Measurements from ENCODE around the genes BFAR and ABCC1.

GRCh38 chr16:14223110-14223798, 152.1 kb downstream of the MRTFB start:
- PRO-cap: no peak

DNA sequence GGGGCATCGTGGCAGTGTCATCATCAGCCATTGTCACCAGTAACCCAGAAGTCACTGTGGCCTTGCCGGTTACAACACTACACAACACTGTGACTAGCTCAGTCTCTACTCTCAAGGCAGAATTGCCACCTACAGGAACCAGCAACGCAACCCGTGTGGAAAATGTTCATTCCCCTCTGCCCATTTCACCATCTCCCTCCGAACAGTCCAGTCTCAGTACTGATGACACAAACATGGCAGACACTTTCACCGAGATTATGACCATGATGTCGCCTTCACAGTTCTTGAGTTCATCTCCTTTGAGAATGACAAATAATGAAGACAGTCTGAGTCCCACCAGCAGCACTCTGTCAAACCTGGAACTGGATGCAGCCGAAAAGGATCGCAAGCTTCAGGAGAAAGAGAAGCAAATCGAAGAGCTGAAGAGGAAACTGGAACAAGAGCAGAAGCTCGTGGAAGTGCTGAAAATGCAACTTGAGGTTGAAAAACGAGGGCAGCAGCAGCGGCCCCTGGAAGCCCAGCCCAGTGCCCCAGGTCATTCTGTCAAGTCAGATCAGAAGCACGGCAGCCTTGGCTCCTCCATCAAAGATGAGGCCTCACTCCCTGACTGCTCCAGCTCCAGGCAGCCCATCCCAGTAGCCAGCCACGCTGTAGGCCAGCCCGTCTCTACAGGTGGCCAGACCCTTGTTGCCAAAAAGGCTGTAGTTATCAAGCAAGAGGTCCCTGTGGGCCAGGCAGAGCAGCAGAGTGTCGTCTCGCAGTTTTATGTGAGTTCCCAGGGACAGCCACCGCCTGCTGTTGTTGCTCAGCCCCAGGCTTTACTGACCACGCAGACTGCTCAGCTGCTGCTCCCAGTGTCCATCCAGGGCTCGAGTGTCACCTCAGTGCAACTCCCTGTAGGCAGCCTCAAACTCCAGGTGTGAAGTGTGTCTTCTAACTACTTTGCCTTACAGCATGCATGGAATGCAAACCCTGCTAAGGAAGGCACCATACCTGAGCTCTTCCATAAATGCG, 175.8 kb downstream of the MRTFB start:
- PRO-cap: no peak

GRCh38 chr16:14399894-14400395, 230.1 kb downstream of the PARN start:
- PRO-cap: no peak

DNA sequence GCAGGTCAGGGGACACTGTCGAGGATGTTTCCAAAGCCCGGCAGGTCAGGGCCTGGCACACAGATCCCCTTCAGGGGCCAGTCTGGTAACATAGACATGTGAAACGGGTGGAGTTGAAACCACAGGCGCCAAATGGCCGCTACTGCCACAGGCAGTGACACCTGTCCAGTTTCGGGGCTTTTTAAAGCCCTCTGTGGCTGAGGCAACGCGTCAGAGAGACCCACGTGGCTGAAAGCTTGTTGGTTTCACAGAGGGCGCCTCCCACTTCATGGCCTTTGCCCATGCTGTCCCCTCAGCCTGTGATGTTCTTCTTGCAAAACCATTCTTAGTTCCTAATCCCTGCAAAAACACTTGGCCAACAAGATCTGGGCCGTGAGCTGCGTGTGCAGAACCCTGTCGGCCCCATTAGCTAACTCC, 224.0 kb downstream of the PARN start:
- PRO-cap: no peak

- PRO-cap: no peak
Observed at GRCh38 chr16:14560417-14560805, 69.6 kb downstream of the PARN start.

GRCh38 chr16:14609819-14610297, 20.2 kb downstream of the PARN start:
- PRO-cap: no peak

DNA sequence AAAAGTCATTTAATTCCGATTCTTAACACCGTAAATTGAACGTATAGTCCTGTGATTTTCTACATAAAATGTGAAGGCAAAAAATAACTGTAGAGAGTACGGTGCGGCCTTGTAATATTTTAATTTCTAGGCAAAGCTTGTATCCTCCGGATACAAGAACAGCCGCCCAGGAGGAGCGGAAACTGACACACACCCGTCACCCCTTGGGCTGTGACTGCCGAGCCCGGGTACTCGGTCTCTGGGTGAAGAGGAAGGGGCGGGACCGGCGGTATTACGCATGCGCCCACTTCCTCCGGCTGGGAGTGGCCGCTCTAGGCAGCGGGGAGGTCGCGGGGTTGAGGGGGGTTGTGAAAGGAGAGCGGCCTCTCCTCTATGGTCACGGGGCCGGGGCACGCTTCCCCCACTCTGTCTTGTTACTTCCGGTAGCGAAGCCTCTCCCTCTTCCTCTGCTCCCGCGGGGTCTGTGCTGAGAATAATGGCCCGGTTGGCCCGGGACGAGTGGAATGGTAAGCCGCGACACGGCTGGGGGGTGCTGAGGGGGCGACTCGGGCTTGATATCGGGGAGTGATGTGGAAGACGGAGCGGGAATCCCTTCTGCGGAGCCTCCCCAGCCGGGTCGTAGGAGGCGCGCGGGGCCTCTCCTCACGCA, at the start of gene BFAR:
BFAR (plus strand) TSS at position 439 of the 649 bp plus-strand sequence.
- PRO-cap: bidirectional peak, plus-strand start at position 480 of the sequence, minus-strand start at position 216 of the sequence

DNA sequence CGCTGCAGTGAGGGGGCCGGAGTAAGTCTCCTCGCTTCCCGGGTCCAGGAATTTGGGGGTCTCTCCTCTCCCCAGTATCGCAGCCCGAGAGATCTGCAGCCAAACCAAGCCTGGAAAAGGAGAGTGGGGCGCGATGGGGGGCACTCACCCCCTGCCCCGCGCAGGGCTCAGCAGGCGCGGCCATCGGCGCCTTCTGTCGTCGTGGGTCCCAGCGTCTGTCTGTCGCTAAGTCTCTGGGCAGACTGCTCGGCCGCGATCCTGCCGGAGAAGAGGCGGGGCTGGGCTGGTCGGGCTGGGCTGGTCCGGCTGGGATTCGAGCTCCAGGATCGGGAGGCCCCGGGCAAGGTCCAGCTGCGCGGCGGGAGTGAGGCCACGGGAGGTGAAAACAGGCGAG, 9.0 kb upstream of the NOMO1 start:
- PRO-cap: no peak

GRCh38 chr16:15029479-15030349, 26.2 kb downstream of the NTAN1 start:
- PRO-cap: no peak

DNA sequence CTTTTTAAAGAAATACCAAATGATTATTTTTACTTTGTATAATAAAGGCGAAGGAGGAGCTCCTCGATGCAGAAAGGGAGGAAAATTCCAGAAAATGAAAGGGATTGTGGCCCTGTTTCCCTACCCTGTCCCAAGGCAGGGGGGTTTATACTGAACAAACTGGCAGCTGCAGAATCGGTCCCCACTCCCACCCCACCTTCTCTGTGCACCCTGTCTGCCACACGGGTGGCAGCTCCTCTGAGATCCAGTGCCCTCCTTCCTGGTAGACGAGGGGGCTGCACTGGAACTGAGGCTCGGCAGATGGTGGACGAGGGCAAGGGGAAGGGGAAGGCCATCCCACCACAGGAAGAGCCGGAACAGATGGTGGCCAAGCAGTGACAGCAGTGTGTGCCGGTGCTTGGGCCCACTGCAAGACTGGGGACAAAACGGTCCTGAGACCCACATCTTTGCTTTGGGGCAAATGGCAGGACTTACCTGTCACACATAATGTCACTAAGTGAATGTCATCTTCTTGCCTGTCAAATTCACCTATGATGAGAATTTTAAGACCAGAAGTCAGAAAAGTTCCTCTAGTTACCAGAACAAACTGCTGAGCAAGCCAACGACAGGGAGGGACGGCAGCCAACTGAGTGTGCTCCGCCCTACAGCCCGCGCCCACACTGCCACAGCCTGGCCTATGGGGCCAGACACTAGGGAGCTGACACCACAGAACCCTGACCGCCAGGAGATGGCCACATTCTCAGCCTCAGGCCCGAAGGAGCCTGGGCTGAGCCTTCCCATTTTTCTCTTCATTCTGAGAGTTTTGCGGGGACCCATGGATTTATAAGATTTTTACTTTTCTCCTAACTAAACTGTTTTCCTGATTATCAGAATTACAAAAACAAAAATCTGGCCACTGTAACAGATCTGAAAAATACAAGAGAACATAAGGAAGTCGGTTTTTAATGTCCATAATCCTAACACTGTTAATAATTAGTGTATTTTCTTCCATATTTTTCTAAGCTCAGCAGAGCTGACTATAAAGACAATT, 14.4 kb downstream of the NTAN1 start:
- PRO-cap: no peak

DNA sequence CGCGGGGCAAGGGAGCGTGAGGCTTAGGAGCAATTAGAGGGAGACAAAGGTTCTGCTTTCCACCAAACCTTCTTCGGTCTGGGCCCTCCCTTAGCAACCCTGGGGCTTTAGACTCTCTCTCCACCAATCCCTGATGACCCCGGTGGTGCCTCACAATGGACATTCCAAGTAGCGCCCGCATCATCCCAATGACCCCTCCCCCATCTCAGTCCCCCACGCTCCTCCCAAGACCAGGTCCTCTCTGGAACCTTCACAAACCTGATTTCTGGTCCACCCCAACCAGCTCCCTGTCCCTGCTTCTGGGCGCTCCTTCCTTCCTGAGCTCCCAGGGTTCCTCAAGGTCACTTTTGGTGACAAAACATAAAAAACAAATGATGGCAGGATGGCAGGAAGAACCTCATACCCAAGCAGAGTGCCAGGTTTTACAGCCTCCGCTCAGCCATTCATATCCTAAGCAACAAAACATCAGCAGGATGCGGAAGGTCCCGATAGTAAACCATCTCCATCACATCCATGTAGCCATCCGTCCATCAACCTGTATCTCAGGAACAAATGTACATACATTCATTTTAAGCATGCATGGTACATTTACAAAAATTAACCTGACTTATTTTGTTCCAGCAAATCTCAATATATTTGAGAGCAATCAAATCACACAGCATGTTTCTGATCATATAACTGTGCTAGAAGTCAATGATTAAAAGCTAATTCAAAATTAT, 29.1 kb upstream of the RRN3 start:
- PRO-cap: no peak

- PRO-cap: no peak
Observed at GRCh38 chr16:15489426-15489899, 55.1 kb downstream of the BMERB1 start.

- PRO-cap: no peak
Observed at GRCh38 chr16:15672274-15672593, 22.2 kb downstream of the NDE1 start.

DNA sequence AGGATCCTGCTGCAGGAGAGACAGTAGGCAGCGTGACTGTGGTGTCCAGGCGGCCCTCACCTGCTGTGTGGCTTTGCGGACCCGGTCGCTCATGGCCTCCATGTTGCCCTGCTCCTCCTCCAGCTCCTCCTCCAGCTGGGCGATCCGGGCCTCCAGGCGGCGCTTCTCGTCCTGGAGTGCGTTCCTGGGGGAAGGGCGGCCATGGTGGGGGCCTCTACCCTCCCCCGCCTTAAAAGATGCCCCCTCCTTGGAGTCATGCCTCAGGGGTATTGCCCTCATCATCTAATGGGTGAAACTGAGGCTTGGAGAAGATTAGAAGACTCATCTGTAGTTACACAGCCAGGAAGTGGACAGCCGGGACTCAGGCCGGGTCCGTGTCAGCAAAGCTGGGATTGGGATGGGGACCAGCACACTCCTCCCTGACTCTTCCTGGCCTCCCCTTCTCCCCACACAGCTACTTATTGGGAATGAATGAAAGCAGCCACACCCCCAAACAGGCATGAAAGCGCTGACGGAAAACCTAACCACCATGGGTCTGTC, 68.3 kb downstream of the NDE1 start:
- PRO-cap: no peak

- PRO-cap: no peak
Observed at GRCh38 chr16:15720727-15721165, 70.7 kb downstream of the NDE1 start.

GRCh38 chr16:15847617-15847872, 9.3 kb downstream of the MYH11 start:
- PRO-cap: no peak

GRCh38 chr16:15949014-15950055, at the start of gene ABCC1:
ABCC1 (plus strand) TSS chr16:15949616.
- PRO-cap: bidirectional peak, plus-strand start at chr16:15949586, minus-strand start at chr16:15949512; bidirectional peak, plus-strand start at chr16:15949992, minus-strand start at chr16:15949901

DNA sequence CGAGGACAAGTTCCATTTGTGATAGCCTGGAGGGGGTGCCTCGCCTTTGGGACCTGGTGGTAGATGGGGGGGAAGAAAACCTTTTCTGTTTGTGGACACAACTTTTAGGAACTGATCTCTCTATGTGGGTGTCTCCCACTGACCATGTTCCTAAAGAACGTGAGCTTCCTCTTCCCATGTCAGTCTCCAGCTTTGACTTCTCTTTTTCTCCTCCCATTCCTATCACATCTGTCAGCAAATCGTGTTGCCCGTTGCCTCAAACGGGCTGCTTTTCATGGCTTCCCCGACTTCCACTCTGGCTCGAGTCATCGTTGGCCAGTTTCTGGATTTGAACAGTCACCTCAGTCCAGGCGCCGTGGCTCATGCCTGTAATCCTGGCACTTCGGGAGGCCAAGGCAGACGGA, 5.3 kb downstream of the ABCC1 start:
- PRO-cap: no peak

GRCh38 chr16:15975064-15975633, 25.7 kb downstream of the ABCC1 start:
- PRO-cap: no peak

- PRO-cap: no peak
Observed at GRCh38 chr16:16016372-16016838, 67.0 kb downstream of the ABCC1 start.